Tibial artery (tissue), 1 donor: Measurements from ENCODE around the genes SYMPK and IRF2BP1.

- PRO-cap = no peak
Measured at GRCh38 chr19:45765312-45766455, 3.4 kb downstream of the SIX5 start.

GRCh38 chr19:45769523-45770141 is 580 bp upstream of the SIX5 start:
- PRO-cap = bidirectional peak, plus-strand start at chr19:45769684, minus-strand start at chr19:45769288

DNA sequence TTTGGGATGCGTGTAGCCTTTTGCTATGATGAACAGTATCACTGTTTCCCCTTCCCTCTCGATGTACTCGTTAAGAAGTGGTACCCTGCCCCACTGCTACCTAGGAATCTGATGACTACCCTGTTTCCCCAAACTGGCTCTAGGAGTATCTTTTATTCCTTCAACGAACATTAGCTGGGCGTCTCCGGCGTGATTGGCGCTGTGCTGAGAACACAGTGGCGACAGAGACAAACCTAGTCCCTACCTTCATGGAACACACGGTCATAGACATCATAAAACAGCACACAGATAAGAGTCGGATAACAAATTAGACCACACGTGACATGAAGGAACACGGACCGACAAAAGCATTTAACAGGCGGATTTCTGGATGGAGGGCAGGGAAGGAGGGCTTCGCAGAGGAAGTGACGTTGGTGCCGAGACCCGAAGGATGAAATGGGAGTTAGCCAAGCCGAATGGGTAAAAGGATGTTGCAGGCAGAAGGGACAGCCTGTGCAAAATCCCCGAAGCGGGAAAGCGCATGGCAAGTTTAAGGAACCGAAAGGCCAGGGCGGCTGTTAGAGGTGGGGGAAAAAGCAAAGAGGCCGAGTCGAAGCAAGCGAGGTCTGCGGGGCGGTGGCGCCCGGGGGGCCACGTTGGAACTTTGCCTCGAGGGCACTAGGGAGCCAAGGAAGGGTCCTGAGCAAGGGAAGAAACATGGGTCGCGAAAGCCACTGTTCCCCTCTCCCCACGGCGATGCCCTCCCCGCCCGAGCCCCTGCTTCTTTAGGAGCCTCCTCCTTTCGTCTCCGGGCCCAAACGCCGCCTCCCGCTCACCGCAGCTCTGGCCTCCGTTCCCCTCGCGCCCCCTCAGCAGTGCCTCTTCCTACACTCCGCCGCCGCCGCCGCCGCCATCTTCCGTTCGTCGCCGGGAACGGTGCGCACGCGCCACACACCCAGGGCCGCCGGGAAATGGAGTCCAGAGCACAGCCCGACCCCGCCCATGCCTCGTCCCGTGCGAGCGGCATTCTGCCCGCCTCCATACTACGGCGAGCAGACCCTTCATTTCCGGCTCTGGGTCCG is at the start of gene SYMPK:
SYMPK (minus strand) TSS at position 905 of the 1,061 bp plus-strand sequence.
- PRO-cap = unidirectional peak, plus-strand start at position 462 of the sequence; bidirectional peak, plus-strand start outside the sequence, minus-strand start at position 905 of the sequence

GRCh38 chr19:45865372-45866145 is 1.4 kb downstream of the FOXA3 start:
- PRO-cap = no peak

- PRO-cap = unidirectional peak, minus-strand start at chr19:45886139
Measured at GRCh38 chr19:45885782-45886332, at the start of gene IRF2BP1. TSS of gene IRF2BP1 (minus strand) at chr19:45886141.

DNA sequence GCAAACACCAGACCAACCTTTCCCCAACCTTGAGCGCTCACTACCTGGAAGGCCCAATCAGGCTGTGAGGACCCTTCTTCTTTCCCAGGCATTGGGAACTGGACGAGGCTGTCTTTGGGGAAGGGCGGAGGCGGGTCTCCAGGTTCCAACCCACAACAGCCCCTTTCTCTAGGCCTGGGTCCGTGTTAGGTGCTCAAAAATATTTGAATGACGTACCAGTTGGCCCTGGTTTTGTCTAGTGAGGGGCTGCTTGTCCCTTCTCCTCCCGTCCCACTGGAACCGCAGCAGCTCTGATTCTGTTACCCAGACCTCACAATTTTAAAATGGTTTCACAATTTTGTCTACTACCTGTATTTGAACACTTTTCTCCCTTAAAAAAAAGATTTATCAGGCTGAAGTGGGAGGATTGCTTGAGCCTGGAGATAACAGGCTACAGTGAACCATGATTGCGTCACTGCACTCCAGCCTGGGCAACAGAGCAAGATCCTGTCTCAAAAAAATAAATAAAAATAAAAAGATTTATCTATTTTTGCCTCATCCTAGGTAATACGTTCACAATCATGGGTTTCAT is 1.2 kb upstream of the IRF2BP1 start:
- PRO-cap = no peak

DNA sequence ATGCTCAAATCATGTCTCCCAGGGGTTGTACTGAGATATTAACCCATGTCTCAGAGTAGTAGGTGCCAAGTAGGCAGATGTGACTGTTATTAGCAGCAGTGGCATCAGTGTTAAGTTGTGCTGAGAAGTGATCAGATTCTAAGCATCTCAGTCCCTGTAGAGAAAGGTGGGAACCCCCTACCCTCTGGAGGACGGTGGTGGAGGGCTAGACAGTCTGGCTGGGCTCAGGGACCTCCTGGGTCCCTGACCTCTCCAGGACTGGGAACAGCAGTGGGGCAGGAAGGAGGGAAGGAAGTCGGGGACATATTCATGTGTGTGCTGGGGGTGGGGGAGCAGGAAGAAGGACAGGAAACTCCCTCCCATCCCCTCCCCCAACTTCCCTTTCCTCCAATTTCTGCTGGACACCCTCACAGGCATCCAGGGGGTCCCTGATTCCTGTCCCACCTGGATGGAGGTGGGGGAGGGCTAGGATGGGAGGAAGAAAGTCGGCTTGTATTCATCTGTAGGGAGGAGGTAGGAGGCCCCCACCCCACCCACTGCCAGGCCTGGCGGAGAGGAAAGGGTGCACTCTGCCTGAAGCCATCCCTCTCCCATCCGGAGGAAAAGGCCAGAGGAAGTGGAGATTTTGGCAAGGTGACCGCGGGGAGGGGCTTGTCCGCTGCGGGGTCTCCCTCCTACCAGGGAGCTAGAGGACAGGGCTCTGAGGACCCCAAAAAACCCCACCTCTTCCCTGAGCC is 2.4 kb downstream of the NOVA2 start:
- PRO-cap = no peak

DNA sequence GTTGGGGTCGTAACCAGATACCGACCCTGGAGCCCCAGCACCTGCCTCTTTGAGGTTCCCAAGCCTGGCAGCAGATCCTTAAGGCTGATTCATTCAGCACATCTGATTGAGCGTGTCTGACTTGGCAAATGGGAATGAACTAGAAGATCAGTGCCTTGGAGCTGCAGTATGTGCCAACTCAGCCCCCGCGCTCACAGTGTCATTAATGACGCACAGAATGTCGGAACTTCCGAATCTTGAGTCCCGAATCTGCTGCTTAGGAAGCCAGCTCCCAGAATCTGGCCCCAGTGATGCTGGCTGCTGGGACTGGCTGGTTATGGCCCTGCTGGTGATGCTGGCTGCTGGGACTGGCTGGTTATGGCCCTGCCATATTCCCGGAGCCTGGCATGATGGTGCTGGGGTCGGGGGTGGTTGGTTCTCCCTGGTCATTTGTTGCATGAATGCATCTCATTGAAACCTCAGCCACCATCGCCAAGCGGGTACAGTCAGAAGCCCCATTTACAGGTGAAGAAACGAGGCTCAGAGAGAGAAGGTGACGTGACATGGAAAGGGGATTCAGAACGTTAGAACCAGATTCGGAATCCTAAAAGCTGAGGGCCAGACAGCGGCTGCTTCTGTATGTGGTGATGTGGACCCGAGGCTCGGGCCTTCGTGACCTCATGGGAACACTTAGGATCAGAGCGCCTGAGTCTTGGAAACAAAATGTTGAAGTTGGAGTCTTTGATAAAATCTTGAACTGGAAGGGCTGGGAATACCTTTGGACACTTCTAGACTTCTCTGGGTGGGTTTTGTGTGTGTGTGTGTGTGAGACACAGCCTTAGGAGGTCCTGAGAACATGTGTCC is 2.1 kb downstream of the PGLYRP1 start:
- PRO-cap = no peak

- PRO-cap = no peak
Measured at GRCh38 chr19:46201283-46201974, 28.1 kb upstream of the IGFL1 start.

- PRO-cap = no peak
Measured at GRCh38 chr19:46391778-46392924, 21.2 kb downstream of the CCDC8 start.

DNA sequence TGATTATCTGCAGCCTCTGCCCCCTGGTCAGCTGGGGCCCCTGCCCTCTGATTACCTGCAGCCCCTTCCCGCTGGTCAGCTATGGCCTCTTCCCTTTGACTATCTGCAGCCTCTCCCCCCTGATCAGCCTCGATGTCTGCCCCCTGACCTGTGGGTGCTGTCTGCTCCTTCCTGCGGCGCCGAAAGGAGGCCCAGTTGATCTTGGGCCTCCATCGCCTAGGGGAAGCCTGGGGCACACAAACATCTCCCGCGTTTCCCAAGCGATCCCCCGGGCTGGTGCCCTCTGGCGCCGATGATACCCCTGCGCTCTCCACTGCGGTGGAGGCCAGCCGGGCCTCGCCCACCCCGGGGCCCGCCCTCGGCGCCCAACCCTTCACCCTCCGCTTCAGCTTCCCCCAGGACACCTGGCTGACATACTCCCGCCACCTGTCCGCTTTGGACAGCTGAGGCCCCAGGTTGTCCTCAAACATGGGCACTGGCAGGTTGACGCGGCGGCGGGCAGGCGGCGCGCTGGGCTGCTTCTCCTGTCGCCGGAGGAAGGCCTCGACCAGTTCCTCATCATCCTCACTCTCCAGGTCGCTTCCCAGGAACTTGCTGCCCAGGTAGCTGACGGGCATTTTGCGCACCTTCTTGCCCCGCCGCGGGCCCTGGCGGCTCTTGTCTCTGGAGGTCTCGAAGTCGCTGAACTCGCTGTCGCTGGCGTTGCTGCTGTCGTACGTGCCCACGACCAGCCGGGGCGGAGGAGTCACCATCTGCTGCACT is 1.4 kb downstream of the CCDC8 start:
- PRO-cap = no peak

DNA sequence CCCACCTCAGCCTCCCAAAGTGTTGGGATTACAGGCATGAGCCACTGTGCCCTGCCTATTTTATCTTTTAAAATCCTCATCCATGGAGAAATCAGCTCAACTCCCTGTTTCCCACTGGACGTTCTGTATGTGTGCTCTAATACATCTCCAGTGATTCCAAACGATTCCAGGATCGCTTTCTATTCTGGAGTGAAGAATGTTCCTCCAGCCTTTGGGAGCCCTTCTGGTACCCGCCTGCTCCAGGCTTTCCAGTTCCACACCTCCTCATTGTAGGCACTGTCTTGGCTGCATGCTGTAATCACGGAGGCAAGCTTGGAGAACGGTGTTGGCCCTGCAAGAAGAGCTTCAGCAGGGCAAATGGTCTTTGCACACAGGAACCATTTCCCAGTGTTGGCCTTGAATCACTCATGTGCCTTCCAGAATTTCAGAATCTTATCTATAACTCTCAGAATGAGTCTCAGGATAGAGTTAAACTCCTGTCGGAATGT is 10.8 kb downstream of the PRKD2 start:
- PRO-cap = no peak

DNA sequence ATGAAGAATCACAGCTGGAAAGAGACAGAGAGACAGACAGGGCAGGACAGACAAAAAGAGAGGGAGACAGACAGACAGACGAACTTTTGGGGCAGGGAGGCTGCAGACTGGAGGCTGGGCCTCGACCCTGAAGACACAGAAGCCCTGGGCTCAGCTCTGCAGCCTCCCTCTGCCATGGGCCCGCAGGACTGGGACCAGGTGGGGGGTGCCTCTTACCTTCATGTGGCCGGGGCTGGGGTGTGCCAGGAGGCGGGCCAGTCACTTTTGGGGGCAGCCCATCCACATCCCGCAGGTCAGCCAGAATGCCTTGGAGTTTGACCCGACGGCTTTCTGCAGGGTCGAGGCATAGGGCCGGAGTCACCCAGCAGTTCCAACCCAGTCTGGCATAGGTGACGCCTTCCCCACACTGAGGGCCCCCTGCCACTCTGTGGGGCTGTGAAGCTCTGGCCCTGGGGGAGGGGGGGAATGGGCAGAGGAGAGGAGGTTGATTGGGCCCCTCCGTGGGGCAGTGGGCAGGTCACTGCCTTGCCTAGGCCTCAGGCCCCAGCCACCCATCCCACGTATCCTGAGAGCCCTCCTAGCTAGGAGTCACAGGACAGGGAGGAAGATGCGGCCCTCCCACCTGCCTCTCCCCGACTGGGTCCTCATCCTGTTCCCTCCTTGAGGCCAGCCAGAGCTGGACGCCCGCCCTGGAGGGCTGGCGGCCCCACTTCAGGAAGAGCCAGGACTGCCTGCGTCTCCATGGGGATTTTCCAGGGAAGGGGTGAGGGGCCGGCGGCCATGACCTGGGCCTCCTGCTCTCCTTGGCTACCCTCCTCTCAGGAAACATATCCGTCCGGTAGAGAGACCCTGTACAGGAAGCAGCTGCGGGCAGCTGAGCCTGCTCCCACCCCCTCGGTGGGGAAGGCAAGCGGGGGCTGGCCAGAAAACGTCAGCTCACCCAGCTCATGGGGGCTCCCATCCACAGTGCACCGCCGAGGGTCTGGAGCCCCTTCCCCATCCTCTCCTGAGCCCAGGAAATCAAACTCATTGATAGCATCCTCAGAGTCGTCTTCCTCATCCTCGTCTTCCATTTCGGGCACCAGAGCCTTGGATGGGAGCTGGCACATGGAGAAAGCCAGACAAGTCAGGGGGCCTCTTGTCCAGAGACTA is 11.1 kb upstream of the PRKD2 start:
- PRO-cap = no peak

DNA sequence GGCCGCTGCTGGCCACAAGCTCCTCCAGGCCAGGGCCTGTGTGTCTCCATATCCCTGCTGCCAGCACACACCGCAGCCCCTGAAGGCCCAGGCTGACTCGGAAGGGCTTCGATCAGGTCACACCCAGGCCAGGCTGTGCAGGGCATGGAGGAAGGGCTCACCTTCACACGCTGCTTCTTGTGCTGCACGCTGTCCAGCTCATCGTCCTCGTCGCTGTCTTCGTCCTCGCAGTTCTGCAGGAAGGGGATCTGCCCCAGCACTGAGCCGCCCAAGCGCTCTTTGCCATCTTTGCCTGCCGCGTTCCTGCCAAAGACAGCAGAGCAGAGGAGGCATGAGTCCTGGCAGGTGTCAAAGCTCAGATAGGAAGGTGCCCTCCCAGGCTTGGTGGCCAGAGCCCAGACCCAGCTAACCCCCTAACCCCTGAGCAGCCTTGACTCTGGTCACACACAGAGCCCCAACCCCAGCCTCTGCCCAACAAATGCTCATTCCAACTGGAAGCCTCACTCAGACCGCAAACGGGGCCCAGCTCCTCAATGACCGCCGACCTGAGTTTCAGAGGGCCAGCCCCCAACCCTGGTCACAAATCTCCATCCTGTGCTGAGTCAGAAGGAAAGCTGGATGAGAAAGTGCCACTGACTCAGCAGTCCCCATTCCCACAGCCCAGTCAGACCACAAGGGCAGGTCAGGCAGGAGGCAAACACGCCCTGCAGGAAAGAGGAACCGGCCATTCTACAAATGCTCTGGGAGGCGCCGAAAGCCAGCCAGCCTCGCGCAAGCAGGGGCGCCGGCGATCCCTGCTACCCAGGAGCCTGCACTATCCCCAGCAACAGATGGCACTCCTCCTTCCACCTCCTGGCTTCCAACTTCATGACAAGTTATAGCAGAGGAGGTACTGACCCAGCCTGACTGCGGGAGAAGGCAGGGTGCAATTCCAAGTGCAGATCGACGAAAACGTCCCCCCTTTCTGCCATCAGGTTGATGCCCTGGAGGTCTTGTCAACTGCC is 14.0 kb upstream of the PRKD2 start:
- PRO-cap = no peak

DNA sequence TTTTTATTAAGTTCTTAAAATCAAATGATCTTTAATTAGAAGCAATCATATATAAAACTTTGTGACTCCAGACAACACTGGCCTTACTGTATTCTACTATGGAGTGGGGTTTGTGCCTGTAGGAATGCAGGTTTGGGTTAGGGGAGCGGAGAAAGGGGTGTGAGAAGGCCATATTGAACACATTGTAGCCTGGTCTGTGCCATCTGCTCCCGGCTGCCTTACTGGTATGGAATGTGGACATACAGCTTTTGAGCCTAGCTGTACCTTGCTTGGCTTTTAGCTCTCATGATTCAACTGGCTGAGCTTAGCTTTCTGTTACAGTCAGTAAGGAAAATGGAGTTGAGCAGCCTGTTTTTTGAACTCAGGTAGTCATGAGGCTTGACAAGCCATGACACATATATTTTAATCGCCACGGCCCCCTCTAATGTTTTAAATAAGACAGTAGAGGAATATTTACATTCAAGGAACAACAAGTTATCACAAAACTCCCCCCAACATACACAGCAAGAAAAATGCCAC is 41.6 kb downstream of the ARHGAP35 start:
- PRO-cap = no peak

DNA sequence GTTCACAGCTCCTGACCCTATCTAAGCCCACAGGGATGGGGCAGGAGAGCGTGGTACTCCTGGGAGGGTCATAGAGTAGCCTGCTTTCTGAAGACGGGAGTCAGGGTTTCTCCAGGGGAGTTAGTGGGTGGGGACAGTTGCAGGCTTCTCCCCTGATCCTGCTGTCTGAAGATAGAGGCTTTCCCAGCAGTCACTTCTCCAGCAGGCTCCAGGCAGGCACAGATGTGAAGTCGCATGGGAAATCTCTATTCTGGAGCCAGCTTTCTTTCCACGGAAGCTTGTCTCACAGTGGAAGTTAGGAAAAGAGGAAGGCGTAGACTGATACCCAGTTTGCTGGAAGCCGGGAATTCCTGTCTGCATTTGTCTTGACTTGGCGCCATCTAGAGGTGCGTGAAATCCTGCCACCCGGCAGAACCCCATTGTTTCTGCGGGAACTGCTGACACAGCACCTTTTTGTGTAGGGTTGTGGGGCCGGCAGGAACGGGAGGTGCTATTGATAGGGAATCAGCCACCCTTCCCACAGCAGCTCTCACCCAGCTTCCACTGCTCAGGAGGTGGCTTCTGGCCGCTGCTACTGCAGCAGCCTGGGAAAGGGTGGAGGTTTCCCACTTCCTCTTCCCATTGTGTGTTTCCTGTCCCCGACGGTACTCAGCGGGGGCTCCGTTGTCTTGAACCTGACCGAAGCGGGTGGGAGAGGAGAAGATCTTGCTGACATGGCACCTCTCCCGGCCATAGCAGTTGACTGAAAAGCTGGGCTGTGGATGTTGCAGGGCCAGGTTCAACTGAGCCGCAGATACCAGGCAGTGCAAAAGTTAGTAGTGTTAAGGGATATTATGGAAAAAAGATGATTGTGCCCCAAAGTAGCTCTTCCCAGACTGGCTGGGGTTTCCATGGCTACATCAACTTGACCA is 28.4 kb upstream of the NPAS1 start:
- PRO-cap = no peak

- PRO-cap = no peak
Measured at GRCh38 chr19:47034995-47035808, 13.2 kb downstream of the TMEM160 start.

DNA sequence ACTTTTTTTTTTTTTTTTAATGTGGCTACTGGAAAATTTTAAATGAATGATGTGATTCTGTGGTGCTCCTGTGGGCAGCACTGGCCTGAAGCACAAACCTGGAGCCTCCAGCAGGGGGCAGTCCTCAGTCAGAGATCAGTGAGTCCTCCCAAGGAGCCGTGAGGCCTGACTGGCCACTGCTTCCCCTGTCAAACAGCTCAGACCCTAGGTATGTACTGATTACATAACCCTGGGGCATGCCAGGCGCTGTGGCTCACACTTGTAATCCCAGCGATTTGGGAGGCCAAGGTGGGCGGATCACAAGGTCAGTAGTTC is 30.9 kb upstream of the TMEM160 start:
- PRO-cap = no peak

DNA sequence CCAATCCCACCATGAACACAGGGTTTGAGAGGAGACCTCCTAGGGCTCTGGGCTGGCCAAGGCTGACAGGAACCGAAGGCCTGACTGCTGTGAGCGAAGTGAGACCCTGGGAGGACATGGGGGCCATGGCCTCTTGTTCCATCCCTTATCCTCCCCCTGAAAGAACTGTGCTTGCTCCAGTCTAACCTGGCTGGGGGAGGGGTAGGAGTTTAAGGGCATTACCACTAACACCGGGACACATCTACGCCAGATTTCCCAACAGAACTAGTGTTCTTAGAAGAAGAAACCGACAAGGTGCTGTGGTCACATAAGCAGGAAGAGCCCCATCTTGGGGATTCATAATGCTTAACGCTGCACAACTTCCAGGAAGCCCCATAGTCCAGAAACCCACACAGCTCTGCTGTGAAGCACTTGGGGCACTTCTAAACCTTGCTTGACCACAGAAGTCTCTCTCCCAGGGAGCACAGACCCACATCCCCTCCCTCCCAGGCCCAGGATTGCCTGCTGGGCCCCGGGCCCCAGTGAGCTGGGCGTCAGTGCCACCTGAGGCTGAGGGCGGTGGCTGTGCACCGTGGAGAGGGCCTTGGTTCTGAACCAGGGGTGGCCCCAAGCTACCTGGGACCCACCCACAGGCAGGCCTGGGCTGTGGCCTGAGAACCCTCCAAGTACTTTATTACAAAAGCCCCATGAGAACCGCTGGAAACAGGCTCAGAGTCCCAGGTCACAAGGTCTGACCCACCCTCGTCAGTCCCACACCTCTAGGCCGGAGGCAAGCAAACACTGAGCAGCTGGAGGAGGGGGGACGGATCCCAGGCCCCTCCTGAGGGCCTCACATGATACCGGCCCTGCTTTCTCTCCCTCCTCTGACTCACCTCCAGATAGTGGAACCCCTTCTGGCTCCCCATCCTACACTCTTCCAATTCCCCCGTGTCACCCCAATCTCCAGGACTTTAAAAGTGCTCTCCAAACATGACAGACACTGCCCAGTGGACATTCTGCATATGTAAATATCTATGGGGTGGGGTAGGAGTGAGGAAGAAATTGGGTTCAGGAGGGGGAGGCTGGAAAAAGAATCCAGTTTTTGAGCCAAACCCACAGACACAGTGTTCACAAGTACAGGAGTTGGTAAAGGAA is 18.6 kb downstream of the ZC3H4 start:
- PRO-cap = no peak

DNA sequence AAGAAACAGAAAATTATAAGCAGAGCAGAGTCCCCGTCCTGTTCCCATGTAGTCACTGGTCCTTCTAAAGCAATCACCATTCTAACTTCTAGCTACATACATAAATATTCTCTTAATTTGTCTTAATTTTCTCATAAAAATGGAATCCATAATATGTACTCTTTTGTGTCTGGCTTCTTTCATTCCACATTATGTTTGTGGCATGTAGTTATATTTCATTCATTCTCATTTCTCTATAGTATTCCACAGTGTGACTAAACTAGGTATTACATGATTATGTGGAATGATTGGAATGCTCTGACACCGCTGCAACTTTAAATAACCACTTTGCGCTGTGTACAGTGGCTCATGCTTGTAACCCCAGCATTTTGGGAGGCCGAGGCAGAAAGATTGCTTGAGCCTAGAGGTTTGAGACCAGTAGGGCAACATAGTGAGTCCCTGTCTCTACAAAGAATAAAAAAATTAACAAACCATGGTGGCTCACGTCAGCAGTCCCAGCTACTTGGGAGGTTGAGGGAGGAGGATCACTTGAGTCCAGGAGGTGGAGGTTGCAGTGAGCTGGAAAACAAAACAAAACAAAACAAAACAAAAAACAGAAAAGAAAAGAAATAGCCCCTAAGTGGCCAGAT is 8.3 kb upstream of the SAE1 start:
- PRO-cap = no peak